ENCODE results near the gene AK4.

DNA sequence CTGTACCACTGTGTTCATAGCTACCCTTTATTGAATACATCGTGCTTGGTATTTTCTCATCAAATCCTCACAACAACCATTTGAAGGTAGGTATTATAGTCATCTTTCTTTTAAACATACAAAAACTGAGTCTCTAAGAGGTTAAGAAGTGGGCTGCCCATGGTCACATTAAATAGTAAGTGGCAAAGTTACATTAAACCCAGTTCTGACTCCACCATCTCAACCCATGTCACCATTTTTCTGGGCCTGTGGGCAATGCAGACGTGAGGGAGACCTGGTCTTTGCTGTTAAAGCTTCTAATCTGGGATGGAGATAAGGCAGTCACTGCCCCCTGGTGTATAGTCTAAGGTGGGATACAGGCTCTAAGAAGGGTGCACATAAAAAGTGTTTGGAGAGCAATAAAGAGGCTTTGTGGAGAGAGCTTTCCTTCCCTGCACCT lies 141.2 kb downstream of the ROR1 start:
- PRO-cap = no peak
- RAMPAGE, long total RNA = no peak

GRCh38 chr1:64320444-64320643 lies 116.9 kb downstream of the UBE2U start:
- PRO-cap = no peak
- RAMPAGE, long total RNA = no peak

- PRO-cap = no peak
- RAMPAGE, long total RNA = no peak
Observed at GRCh38 chr1:64505668-64506708, 36.1 kb downstream of the CACHD1 start.

DNA sequence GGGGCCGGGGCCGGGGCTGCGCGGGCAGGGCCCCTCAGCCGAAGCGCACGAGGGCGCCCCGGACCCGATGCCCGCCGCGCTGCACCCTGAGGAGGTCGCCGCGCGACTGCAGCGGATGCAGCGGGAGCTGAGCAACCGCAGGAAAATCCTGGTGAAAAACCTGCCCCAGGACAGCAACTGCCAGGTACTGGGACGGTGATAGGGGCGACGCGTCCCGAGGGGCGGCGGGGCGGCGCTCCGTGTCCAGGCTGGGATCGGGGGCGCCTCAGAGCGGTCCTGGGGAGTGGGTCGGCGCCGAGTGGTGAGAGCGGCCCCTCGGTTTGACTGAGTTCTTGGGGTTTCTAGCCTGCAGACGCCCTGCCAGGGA lies 346 bp downstream of the RAVER2 start:
- PRO-cap = no peak
- RAMPAGE, long total RNA = no peak

GRCh38 chr1:64835759-64836315 lies 91.0 kb downstream of the RAVER2 start:
- PRO-cap = no peak
- RAMPAGE, long total RNA = no peak

DNA sequence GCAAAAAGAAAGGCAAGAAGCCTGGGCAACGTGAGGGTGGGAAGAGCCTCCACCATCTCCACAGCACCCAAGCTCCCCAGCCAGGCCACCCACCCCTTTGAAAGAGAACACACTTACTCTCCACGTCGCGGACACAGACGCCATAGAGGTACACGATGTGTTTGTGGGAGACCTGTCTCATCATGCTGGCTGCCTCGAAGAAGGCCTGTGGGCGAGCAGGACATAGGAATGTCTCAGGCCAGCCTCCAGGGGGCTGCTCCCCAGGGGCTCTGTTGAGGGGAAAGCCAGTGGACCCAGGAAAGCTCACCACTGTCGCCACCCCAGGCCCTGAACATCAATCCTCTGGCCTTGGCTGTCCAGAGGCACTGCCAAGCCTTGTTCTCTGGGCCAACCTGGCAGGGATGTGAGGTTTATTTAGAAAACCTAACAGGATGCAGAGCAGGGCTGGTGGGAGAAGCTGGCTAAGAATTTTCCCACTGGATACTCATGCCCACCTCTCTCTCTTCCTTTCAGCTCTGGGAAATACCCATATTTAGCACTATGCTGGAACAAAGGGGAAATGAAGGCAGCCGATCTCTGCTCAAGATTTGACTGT lies 101.8 kb downstream of the RAVER2 start:
- PRO-cap = no peak
- RAMPAGE, long total RNA = no peak

GRCh38 chr1:64866762-64867431 lies 99.5 kb downstream of the JAK1 start:
- PRO-cap = no peak
- RAMPAGE, long total RNA = no peak

DNA sequence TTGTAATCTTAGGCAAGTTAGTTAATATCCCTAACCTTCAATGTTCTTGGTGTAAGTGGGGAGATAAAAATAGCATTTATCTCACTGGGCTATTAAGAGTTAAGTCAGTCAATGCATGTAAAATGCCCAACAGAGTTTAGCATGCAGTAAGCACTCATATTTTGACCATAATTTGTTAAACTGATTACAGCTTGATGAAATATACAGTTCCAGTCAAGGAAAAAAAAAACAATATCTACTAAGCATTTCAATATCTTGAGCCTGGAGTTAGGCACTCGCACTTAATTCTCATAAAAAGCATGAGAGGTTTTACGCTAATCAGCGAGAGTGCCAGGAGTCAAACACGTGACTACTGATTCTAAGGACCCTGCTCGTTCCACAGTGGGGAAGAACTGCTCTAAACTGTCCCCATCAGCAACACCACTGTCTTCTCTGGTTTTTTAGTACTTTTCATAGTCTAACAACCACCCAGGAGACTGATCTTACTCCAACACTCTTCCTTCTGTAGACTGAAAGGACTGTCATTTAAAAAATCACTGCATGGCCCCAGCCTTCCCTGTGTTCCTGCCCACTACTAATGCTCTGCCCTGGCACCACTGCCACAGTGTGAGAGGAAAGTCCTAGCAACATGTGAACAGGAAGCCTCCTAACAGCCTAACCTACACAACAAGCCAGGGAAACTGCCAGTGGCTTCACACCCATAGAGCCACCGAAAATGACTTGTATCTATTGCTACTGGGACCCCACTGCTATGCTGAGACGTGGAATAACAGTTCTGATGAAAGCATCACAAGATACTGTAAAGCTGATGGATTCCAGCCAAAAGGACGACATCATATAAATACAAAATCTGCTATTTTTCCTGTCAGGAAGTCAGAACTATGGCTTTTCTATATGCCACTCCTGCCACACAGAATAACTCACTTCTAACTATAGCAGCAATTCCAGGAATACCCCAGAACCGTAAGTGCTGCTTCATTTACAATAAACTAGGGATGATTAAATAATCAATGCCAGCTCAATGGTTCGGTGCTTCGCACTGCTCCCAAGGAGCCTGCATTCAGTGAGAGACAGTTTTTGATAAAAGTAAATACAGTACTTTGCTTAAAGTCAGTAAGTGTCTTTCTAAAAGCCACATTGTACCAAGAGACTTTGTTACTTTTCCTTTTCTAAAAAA lies 75.0 kb downstream of the JAK1 start:
- PRO-cap = no peak
- RAMPAGE, long total RNA = no peak

- PRO-cap = no peak
- RAMPAGE, long total RNA = no peak
Observed at GRCh38 chr1:64933066-64934248, 32.9 kb downstream of the JAK1 start.

DNA sequence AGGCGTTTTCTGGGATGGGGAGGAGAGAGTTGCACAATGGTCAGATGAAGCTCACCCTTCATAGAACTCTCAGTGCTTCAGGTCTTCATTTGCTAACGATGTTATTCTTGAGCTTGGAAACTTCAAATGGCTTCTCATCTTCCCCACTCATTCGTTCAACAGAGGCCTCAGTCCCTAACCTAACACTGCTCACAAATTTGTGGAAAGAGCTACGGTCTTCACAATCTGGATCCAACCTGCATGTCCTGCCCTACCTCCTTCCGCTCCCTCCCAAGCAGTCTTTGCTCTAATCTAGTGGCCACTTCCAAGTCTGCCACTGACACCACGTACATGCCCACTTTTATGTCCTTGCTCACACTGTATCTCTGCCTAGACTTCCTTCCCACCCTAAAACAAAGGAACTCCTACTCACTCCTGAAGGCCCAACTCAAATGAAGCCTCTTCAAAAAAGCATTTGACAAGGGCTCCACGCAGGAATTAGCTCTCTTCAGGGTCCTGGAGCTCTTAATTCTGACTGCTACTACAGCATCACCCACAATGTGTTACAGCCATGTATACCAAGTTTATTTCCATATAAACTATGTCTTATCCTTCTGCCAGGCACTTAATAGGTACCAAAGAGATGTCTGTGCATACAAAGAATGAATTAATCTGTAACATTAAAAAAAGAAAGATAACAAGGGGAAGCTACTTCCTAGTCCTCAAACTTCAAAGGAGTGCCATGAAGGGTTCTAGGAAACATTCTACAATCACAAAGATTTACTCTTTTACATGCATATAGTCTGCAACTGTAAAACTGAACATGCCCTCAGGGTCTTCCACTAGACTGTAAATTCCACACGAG lies 4.8 kb downstream of the JAK1 start:
- PRO-cap = no peak
- RAMPAGE, long total RNA = no peak

- PRO-cap = no peak
- RAMPAGE, long total RNA = no peak
Observed at GRCh38 chr1:64982994-64983556, 16.7 kb upstream of the JAK1 start.

DNA sequence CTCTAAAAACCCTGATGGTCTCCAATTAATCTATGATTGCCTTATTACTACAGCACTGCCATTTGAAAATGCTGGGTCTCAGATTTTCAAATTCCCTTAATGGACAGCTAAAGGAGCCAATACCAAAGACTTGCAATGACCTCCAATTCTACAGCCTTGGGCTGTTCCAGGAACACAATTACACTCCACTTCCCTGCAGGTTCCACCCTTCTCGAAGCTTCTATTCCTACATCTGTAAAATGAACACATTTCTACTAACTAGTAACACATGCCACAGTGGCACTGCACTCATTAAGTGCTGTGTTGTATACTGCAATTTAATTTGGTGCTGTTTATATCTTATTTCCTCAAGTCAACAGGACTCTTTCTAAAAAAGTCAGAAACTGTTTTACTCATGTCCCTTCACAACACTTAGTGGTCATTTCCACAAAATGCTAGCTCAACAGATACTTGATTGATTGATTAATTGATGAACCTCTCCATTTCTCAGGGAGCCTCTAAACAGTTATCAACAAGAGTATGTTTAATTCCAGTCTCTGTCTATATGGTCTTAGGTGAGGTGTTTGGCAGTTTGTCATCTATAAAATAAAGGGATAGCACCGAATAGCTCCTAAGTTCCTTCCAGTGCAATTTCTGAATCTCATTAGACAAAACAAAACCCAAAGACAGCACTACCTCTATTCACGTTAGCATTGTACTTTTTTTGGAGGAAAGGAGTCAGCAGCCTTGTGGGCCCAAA lies 85.5 kb upstream of the AK4 start:
- PRO-cap = no peak
- RAMPAGE, long total RNA = no peak

GRCh38 chr1:65069239-65069670 lies 78.7 kb upstream of the AK4 start:
- PRO-cap = no peak
- RAMPAGE, long total RNA = no peak

GRCh38 chr1:65147421-65148368 lies at the start of gene AK4:
Gene AK4 (plus strand): TSS chr1:65148203.
- PRO-cap = no peak
- RAMPAGE, long total RNA = no peak

- PRO-cap = no peak
- RAMPAGE, long total RNA = no peak
Observed at GRCh38 chr1:65148369-65148508, 236 bp downstream of the AK4 start.

- PRO-cap = no peak
- RAMPAGE, long total RNA = no peak
Observed at GRCh38 chr1:65428203-65428783, 7.8 kb downstream of the LEPR start.

- PRO-cap = no peak
- RAMPAGE, long total RNA = no peak
Observed at GRCh38 chr1:65527043-65527525, 106.6 kb downstream of the LEPR start.

GRCh38 chr1:66271243-66271788 lies 262.6 kb upstream of the SGIP1 start:
- PRO-cap = no peak
- RAMPAGE, long total RNA = no peak

DNA sequence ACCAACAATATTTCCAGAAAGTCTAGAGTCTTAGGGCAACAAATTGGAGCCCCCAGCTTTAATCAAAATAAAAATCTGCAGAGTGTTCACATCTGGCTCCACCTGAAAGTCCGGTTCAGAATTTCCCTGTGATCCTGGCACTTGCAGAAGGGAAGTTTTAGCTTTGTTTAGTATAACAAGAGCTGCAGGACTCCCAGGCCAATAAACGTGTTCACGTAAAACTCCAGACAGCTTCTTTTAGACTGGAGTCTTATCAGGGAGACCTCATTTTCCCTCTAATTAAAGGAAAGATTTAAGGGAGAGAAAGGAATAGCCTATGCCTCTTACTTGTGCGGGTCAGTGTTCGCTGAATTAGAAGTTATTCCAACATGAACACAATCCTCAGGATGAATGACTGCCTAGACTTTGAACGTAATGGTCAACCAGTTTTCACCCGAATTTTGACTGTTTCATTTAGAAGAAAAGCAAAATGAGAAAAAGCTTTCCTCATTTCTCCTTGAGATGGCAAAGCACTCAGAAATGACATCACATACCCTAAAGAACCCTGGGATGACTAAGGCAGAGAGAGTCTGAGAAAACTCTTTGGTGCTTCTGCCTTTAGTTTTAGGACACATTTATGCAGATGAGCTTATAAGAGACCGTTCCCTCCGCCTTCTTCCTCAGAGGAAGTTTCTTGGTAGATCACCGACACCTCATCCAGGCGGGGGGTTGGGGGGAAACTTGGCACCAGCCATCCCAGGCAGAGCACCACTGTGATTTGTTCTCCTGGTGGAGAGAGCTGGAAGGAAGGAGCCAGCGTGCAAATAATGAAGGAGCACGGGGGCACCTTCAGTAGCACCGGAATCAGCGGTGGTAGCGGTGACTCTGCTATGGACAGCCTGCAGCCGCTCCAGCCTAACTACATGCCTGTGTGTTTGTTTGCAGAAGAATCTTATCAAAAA lies 202.1 kb upstream of the SGIP1 start:
- PRO-cap = no peak
- RAMPAGE, long total RNA = no peak

GRCh38 chr1:66335530-66336725 lies 198.0 kb upstream of the SGIP1 start:
- PRO-cap = no peak
- RAMPAGE, long total RNA = no peak